ENCODE measurements around the gene MIER3.

DNA sequence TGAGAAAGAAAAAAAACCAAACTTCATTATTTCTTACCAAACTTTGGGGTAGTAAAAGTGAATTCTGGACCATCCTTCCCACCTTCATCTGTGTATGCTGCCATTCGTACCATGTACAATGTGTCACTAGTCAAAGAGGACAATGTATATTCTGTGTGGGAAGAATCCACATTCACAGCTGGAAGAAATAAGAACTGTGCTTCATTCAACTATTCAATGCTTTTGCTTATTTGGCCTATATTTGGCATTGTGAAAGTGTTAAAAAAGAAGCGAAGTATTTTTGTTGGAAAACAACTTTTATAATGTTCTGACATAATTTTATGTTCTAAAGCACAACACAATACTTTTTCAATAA, 43.4 kb downstream of the IL6ST start:
- PRO-cap: no peak
- RAMPAGE, long total RNA, 5 experiments: start-site peak on the minus strand in 2 of 5 experiments, centred at positions 112 to 147 of the sequence, 21 to 29 reads per replicate
- RRBS: no CpG with 5 or more reads among the region's 2 CpGs

GRCh38 chr5:55975217-55975688, 19.5 kb downstream of the IL6ST start:
- PRO-cap: no peak
- RAMPAGE, long total RNA, 5 experiments: start-site peak on the minus strand in 2 of 5 experiments, at chr5:55975385-55975486 at its widest, 6 to 8 reads per replicate
- RRBS: no CpG with 5 or more reads among the region's 3 CpGs

DNA sequence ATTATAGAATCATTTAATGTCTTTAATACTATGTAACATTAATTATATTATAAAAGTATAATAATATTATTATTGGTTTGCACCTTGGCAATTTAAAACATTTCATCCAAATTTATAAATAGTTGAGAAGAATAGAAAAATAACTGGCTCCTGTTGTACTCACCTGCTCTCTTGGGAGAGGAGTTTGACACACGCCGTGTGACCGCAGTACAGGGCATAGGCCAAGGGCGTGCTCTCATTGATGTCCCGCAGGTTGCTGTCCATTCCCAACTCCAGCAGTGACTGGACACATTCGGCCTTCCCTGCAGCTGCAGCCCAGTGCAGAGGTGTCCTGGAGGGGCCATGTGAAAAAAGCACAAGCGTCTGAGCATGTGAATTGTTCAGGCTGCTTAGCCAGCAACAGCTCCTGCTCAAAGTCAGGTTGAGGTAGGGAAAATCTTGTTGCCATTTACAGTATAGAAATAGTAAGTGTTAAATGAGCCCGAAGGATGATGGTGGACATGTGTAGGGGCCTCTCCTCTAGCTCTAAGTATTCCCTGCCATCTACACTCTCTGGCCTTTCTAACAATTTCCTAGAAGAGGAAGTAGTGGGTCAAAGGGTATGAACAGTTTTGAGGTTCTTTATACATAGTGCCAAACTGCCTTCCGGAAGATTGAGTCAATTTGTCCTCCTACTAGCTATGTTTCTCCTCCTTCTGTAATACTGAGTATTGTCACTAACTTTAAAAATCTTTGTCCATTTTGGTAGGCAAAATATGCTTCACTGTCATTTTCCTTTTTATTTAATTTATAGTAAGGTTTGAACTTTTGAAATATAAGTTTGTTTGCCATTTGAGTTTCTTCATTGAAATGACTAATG, 116.4 kb downstream of the ANKRD55 start:
- PRO-cap: no peak
- RAMPAGE, long total RNA, 5 experiments: no peak in any of the 5 experiments
- RRBS: no CpG with 5 or more reads among the region's 9 CpGs

DNA sequence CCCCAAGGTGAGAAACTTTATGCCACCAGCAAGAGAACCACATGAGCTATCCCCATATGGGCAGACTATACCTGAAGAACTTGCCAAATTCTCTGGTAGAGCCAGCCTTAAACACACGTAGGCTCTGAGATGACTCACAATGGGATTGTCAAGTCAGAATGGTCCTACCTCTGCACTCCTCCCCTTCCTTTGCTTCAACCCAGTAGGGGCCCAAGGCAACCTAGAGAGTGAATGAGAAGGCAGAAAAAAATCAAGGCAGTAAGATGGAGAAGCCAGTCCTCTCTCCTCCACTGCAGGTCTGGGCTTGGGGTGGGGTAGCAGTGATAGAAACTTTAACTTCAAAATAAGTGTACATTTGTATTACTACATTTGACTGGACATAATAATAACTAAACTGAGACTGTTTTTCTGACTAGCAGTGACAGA, 204.9 kb upstream of the MAP3K1 start:
- PRO-cap: no peak
- RAMPAGE, long total RNA, 5 experiments: no peak in any of the 5 experiments
- RRBS: no CpG with 5 or more reads among the region's 1 CpG

DNA sequence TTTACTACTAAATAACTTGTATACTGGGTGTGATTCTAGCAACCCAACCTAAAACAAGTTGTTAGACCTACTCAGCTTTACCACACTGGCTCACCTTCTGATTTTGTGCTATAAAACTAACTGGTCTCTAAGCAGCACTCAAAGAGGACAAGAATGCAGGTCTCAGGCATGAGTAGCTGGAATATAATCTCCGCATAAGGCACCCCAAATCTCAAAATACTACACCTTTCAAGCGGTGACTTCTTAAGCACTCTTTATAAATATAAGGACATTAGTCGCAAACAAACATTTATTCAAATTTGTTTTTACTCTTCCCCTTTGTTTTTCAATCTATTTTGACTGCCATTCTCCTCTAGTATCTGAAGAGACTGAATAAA, 202.4 kb upstream of the MAP3K1 start:
- PRO-cap: no peak
- RAMPAGE, long total RNA, 5 experiments: no peak in any of the 5 experiments
- RRBS: no CpG with 5 or more reads among the region's 3 CpGs

- PRO-cap: no peak
- RAMPAGE, long total RNA, 5 experiments: no peak in any of the 5 experiments
- RRBS: no CpG with 5 or more reads among the region's 10 CpGs
Observed at GRCh38 chr5:56829009-56829497, 13.7 kb downstream of the MAP3K1 start.

DNA sequence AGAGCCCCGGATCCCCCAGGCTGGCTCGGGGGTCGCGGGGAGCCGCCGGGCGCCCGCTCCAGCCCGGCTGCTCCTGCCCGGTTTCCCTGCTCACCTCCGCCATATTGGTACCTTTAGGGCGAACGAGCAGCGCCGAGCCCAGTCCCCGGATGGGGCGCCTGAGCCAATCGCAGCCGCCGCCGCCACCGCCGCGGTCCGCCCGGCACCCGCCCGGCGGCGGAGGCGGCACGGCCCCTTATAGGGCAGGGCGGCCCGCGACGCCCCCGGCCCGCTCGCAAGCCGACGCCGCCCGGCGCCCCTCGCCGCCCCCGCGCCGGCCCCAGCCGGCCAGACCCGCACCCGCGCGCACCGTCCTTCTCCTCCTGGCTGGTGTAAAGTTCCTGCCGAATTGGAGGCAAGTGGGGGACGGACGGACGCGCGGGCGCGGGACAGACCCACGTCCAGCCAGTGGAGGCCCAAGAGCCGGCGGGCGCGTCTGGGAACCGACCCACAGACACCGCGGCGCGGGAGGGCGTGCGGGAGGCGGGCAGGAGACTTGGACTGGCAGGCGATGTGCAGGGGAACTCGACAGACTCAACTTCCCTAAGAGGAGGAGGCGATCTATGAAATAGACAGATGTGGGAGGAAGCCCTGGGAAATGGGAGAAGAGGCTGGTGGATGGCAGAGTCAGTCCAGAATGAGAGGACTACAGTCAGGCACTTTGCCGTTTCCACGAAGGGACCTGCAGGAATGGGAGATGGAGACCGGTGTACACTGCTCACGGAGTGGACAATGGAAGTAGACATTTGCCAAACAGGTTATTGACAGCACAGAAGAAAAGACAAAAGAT, at the start of gene MIER3:
MIER3 (minus strand) TSS at position 124 of the 829 bp plus-strand sequence.
- PRO-cap: bidirectional peak, plus-strand start at position 245 of the sequence, minus-strand start at position 88 of the sequence
- RAMPAGE, long total RNA, 5 experiments: start-site peak on the minus strand in 3 of 5 experiments, centred at positions 115 to 122 of the sequence, 9 to 84 reads per replicate
- RRBS: 1% methylated on average over 33 of the region's 83 CpGs

GRCh38 chr5:57175534-57176187, 1.8 kb downstream of the GPBP1 start:
- PRO-cap: no peak
- RAMPAGE, long total RNA, 5 experiments: no peak in any of the 5 experiments
- RRBS: no CpG with 5 or more reads among the region's 8 CpGs

GRCh38 chr5:57718175-57718713, 235.6 kb upstream of the ACTBL2 start:
- PRO-cap: no peak
- RAMPAGE, long total RNA, 5 experiments: no peak in any of the 5 experiments
- RRBS: no CpG with 5 or more reads among the region's 2 CpGs

- PRO-cap: no peak
- RAMPAGE, long total RNA, 5 experiments: no peak in any of the 5 experiments
- RRBS: no CpG with 5 or more reads among the region's 3 CpGs
Observed at GRCh38 chr5:59194105-59194448, 611.2 kb downstream of the RAB3C start.

DNA sequence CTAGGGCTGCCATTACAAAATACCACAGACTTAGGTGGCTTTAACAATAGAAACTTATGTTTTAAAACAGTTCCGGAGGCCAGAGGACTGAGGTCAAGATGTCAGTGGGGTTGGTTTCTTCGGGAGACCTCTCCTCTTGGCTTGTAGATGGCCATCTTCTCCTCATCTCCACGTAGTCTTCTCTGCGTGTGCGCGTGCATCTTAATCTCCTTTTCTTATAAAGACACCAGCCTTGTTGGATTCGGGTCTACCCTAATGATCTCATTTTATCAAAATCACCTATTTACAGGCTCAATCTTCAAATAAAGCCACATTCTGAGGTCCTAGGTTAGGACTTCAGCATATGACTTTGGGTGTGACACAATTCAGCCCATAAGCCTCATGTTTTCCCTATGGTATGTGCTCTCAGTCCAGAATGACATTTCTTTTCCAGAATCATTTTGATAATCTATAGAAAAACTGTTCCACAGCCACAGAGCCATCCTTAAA, 562.3 kb downstream of the PDE4D start:
- PRO-cap: no peak
- RAMPAGE, long total RNA, 5 experiments: start-site peak on the minus strand in 2 of 5 experiments, centred at positions 240 to 335 of the sequence, 8 to 15 reads per replicate
- RRBS: no CpG with 5 or more reads among the region's 7 CpGs

DNA sequence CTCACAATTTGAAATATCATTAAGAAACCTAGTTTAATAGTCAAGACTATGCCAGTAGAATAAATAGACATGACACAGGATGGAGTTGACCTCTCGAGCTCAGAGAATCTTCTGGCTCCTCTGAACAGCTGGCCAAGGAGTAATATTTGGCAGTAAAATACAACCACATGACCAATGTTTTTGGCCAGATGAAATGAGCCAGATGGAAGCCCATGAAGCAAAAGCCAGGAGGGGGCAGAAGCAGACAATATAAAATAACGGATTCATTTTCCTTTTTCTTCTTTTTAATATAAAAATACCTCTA, 542.2 kb downstream of the PDE4D start:
- PRO-cap: no peak
- RAMPAGE, long total RNA, 5 experiments: no peak in any of the 5 experiments
- RRBS: no CpG with 5 or more reads among the region's 2 CpGs

DNA sequence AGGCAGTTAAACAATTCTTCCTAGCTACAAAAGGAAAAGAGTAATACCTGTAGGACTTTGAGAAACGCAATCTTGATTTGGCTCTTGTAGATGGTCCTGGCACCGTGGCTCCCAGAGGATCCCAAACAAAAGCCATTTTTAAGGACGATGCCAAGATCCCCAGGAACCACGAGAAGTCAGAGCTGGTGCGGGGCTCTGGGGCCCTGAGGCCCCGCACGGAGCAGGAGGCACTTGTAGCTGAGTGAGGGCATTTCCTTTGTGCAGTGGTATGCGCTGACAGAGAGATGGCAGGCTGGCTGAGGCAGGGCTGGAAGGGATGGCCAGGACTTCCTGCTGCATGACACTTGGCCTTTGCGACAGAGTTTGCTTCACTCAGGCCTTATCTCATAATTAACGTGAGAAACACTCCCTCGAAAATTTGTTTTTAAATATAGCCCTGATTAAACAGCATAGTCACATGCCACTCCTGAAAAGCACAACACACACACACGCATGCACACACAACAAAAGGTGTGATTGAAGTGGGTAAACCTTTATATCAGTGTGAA, 536.7 kb downstream of the PDE4D start:
- PRO-cap: no peak
- RAMPAGE, long total RNA, 5 experiments: start-site peak on the minus strand in 1 of 5 experiments, centred at position 237 of the sequence, 18 reads per replicate
- RRBS: no CpG with 5 or more reads among the region's 12 CpGs

- PRO-cap: bidirectional peak, plus-strand start at chr5:59360085, minus-strand start at chr5:59359987
- RAMPAGE, long total RNA, 5 experiments: no peak in any of the 5 experiments
- RRBS: no CpG with 5 or more reads among the region's 10 CpGs
Observed at GRCh38 chr5:59359680-59360462, 533.7 kb downstream of the PDE4D start.

GRCh38 chr5:59466282-59466919, 427.1 kb downstream of the PDE4D start:
- PRO-cap: no peak
- RAMPAGE, long total RNA, 5 experiments: start-site peak on the minus strand in 1 of 5 experiments, at chr5:59466446-59466833 at its widest, 29 reads per replicate
- RRBS: no CpG with 5 or more reads among the region's 4 CpGs

GRCh38 chr5:59642597-59642940, 251.0 kb downstream of the PDE4D start:
- PRO-cap: no peak
- RAMPAGE, long total RNA, 5 experiments: start-site peak on the minus strand in 3 of 5 experiments, at chr5:59642696-59642866 at its widest, 9 to 25 reads per replicate
- RRBS: no CpG with 5 or more reads among the region's 2 CpGs

DNA sequence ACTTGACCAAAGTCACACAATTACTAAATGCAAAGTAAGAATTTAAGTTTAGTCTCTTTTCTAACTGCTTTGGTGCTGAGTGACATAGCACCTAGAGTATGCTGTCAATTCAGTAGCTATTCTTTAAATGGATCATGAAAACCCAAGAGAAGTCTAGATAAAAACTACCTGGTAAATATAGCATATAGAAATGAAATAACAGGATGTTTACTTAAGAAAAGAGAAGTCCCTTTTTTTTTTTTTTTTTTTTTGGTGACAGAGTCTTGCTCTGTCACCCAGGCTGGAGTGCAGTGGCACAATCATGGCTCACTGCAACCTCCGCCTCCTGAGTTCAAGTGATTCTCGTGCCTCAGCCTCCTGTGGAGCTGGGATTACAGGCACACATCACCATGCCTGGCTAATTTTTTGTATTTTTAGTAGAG, 129.1 kb downstream of the PDE4D start:
- PRO-cap: no peak
- RAMPAGE, long total RNA, 5 experiments: no peak in any of the 5 experiments
- RRBS: no CpG with 5 or more reads among the region's 2 CpGs

DNA sequence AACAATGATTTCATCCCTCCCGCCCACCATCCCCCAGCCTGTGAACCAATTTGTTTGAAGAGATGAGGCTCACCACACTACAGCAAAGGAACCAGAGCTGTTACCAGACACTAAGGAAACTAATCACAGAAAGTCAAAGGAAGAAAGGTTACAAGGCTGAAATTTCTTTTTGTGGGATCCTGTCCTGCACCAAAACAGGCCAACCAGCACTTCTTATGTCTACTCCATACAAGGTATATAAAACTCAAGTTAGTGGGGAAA, 158.4 kb downstream of the DEPDC1B start:
- PRO-cap: no peak
- RAMPAGE, long total RNA, 5 experiments: no peak in any of the 5 experiments
- RRBS: no CpG with 5 or more reads among the region's 1 CpG

DNA sequence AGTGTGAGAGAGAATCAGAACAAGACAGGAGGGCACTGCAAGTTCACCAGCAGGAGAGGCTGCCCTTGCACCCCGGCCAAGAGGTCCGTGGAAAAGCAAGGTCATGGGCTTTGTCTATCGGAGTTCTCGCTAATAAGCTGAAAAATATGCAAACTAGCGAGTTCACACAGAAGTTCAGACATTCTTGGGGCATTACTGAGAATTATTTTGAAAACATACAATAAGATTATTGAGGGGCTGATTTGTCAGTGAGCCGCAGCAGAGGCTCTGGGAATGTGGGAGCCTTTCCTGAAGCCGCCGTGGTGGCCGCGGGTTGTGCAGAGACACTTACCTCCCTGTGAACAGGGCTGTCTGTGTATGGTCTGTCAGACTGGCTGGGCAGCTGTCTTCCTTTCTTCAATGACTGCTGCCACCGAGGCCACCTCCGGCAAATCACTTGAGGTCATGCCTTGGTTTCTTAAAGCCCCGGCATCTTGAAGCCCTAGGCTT, 79.6 kb upstream of the ZSWIM6 start:
- PRO-cap: no peak
- RAMPAGE, long total RNA, 5 experiments: no peak in any of the 5 experiments
- RRBS: 65% methylated on average over 2 of the region's 13 CpGs

DNA sequence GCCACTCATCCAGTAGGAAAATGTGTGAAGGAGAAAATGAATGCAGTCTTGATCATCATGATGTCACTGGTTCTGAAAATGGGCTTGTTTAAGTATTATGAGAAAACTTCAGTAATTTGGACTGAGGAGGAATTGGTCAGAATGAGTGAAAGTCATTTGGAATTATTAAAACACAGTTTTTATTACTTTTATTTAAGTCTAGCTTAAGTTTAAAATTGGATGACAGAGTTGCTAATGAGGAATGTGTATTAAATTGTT, 74.5 kb upstream of the ZSWIM6 start:
- PRO-cap: no peak
- RAMPAGE, long total RNA, 5 experiments: no peak in any of the 5 experiments